ENCODE measurements around a stretch of chr2.

DNA sequence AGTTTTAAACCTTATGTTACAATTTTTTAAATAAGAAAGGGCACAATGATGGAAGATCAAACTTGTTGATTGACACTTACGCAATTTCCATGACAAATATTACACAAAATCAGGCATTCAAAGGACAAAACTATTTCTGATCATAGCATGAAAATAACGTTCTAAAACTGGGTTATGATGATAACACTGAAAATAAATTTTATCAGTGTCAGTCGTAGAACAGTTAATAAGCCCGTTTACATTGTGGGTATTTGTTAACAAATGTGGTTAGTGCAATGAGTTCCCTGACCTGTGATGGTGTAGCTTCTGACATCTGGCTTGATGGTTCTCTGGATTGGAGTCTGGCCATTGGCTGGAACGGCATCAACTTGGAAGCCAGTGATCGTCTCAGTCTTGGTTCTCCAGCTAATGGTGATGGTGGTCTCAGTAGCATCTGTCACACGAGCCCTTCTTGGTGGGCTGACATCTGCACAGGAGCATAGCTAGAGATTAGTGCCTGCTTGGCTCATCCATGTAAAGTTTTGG, 59.6 kb downstream of the FN1 start:
- PRO-cap, 2 experiments: no peak in any of the 2 experiments

- PRO-cap, 2 experiments: no peak in any of the 2 experiments
Observed at GRCh38 chr2:215423149-215423989, 12.5 kb downstream of the FN1 start.

GRCh38 chr2:215437240-215437585, 1.3 kb upstream of the FN1 start:
- PRO-cap, 2 experiments: no peak in any of the 2 experiments

- PRO-cap, 2 experiments: no peak in any of the 2 experiments
Observed at GRCh38 chr2:215506683-215507211, 70.9 kb upstream of the FN1 start.

- PRO-cap, 2 experiments: no peak in any of the 2 experiments
Observed at GRCh38 chr2:215749436-215750168, 263.7 kb downstream of the MREG start.

- PRO-cap, 2 experiments: no peak in any of the 2 experiments
Observed at GRCh38 chr2:216012063-216012865, 1.1 kb downstream of the MREG start.

GRCh38 chr2:216217417-216218039, 108.4 kb downstream of the XRCC5 start:
- PRO-cap, 2 experiments: no peak in any of the 2 experiments

GRCh38 chr2:216339717-216340784, 32.2 kb downstream of the MARCHF4 start:
- PRO-cap, 2 experiments: no peak in any of the 2 experiments

- PRO-cap, 2 experiments: no peak in any of the 2 experiments
Observed at GRCh38 chr2:216507498-216508398, 9.1 kb downstream of the RPL37A start.

- PRO-cap, 2 experiments: no peak in any of the 2 experiments
Observed at GRCh38 chr2:216519353-216519582, 20.6 kb downstream of the RPL37A start.

DNA sequence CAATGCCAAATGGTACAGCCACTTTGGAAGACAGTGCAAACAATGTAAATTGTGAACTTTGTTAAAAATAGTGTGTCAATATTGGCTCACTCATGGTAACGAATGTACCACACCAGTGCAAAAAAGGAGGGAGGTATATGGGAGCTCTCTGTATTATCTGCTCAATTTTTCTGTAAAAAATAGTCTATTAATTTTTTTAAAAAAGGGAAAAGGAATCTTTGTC, 61.6 kb upstream of the IGFBP2 start:
- PRO-cap, 2 experiments: no peak in any of the 2 experiments

DNA sequence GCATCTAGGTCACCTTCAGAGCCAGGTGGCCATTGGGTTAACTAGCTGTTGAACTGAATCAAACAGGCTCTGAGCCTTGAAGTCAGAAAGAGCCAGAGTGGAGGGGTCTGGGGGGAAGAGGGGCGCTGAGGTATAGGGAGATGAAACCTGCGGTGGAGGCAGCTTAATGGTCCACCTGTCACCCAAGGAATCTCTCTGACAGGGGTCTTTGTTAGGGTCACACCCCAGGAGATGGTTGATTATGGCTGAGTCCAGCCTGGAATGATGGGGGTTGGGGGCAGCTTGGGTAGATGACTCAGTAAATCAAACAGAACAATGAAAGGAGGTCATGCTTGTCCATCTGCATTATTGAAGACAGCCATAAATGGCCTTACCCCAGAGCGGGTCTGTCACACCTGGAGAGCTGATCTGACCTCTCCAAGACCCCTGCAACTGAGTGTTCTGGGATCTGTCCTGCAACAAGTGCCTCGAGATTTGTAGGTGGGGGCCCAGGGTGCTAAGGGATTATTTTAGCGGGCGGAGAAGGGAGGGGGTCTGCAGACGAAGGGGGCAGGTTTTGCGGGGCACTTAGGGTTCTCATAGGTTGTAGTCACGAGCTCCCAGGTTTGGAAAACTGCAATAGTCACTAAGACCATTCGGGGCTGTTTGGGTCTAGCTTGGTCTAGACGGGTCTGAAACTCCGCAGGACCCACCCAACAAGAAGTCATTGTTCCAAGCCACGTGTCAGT, 828 bp upstream of the IGFBP2 start:
- PRO-cap, 2 experiments: no peak in any of the 2 experiments

DNA sequence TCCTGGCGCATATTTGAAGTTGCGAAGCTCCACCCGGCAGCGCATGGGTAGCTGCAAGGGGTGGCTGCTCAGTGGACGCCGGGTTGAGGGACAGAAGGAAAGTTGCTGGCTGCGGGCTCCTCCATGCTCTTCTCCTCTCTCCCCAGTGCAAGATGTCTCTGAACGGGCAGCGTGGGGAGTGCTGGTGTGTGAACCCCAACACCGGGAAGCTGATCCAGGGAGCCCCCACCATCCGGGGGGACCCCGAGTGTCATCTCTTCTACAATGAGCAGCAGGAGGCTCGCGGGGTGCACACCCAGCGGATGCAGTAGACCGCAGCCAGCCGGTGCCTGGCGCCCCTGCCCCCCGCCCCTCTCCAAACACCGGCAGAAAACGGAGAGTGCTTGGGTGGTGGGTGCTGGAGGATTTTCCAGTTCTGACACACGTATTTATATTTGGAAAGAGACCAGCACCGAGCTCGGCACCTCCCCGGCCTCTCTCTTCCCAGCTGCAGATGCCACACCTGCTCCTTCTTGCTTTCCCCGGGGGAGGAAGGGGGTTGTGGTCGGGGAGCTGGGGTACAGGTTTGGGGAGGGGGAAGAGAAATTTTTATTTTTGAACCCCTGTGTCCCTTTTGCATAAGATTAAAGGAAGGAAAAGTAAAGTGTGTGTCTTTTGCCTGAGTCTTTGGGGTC, 30.7 kb downstream of the IGFBP2 start:
- PRO-cap, 2 experiments: no peak in any of the 2 experiments

DNA sequence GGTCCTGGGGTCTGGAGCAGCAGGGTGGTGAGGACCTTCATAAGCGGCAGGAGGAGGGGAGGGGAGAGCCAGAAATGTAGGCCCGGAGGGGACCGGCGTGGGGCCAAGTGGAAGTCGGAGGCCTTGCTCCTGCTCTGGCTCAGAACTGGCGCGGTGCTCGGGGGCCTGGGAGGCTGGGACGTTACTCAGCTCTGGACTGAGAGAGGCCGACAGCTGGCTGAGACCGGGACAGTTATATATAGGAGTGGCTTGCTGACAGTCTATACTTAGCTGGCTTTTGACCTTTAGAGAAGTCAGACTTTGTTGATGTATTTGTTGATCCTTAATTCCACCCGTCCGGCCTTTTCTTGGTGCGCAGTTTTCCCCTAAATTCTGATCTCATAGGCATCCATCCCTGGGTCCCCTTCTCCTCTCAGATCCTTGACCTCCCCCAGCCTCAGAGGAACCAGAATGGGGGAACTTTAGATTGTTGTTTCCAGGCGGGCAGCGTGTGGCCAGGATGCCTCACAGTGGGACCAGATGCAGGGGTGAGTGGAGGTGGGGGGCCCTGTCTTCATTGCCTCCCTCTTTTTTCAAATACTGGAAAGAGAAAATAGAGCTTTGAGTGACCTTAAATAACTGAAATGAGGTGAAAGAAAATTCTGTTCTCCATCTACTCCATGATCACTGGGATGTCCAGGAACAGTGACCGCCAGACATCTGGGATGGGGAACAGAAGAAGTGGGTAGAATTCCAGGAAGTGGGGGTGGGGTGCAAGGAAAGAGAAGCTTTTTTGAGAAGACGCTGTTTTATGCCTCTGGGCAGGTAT, 15.5 kb downstream of the IGFBP5 start:
- PRO-cap, 2 experiments: no peak in any of the 2 experiments

GRCh38 chr2:216850020-216850551, 9.8 kb downstream of the TNP1 start:
- PRO-cap, 2 experiments: no peak in any of the 2 experiments

GRCh38 chr2:216909419-216909967, 49.6 kb upstream of the TNP1 start:
- PRO-cap, 2 experiments: no peak in any of the 2 experiments

- PRO-cap, 2 experiments: no peak in any of the 2 experiments
Observed at GRCh38 chr2:217249854-217250121, 389.9 kb upstream of the TNP1 start.

- PRO-cap, 2 experiments: no peak in any of the 2 experiments
Observed at GRCh38 chr2:217277419-217278373, 417.8 kb upstream of the TNP1 start.

DNA sequence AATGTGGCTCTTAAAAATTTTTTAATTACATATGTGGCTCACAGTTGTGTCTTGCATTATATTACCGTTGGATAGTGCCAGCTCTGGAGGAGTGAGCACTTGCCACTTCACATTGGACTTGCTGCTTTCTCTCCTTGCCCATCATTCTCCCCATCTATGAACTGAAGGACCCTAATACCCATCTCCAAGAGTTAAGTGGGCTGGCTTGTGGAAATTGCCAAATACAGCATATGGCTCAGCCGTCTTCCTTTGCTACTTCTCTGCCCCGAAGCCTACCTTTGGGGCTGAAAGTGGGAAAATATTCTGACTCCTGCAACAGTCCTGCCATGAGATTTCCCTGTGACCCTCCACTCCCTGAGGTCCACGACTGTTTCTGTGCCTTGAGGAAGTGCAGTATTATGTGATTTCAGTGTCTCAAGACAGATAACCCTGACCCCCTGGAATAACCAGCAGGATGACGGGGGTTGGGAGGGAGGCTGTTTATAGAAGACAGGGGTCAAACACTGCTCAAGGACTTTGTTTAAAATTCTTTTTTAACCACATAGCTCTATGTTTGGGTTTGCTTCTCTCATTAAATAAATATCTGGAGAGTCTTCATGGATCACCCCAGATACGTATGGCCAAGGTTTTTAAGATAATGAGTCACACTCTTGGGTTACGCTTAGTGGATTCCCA, 523.6 kb upstream of the TNP1 start:
- PRO-cap, 2 experiments: no peak in any of the 2 experiments

DNA sequence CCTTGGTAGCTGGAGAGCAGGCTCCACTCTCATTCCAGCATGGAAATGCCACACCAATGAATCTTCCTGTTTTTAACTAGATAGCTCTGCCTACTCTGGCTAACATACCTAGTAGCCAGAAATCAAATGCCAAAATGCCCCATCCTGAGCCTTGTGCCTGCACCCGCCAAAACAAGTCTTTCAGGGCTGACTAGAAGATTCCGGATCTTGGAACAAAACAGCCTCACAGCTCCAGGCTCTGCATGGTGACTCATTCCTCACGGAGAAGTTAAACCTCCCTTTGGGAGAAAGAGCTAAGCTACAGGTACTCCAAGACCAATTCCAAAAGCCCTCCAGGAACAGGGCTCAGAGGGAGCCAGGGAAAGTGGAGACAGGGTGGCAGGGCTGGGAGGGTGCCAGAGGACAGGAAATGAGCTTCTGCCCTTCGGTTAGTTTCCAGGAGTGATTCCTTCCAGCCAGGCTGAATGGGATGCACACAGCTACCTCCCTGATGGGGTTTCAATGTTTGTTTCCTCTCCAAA, 295.7 kb downstream of the TNS1 start:
- PRO-cap, 2 experiments: no peak in any of the 2 experiments